Body of pancreas (tissue), 2 donors: ENCODE data around the gene CRK.

GRCh38 chr17:214647-215357, 33.4 kb upstream of the DOC2B start:
- PRO-cap, result no peak
- RAMPAGE, long total RNA, 2 experiments, result no peak in any of the 2 experiments

GRCh38 chr17:733286-733661, 878 bp downstream of the TLCD3A start:
- PRO-cap, result no peak
- RAMPAGE, long total RNA, 2 experiments, result no peak in any of the 2 experiments

DNA sequence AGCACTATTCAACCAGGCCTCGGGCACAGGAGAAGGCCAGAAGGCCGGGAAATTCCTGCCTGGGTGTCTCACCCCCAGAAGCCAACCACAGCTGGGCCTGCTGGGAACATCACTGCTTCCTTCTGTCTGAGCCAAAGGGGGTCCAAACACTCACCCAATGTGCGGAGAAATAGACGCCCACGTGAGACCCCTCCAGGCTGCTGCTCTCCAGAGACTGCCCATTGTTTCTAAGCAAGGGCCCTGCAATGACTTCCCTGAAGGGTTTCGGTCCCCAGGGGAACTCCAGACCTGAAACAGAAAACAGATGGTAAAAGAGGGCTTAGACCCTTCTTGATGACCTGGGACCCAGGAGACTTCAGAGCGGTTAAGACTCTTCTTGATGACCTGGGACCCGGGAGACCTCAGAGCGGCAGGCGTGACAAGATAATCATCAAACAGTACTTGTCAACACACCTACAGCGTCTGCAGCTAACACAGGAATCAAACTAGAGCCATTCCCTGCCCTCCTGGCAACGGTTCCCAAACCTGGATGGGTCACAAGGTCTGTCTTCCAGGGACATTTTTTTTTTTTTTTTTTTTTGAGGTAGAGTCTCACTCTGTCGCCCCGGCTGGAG, 41.4 kb downstream of the MRM3 start:
- PRO-cap, result no peak
- RAMPAGE, long total RNA, 2 experiments, result no peak in any of the 2 experiments

DNA sequence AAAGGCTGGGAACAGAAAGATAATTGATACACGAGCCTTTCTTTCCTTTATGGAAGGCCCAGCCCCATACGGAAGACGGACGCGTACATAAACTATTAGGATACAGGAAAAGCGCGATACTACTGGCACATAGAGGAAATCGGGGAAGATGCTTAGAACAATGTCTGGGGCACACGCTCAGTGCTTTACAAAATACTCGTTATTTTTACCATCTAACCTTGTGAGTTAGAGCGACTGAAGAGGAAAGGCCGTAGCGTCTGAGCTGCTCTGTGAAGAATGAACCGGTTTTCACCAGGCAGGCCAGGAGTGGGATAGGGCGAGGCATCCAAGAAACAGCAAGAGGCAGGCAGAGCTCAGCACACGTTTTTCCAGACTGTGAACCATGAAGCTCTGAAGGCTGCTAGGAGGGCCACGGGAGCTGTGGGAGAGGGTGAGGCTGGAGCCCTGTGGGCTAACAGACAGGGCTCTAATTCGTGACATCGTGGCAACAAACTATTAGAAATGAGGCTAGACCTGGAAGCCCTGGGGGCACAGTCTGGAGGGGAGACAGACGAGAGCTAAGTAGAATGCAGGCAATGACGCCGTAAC, 95.5 kb downstream of the MRM3 start:
- PRO-cap, result no peak
- RAMPAGE, long total RNA, 2 experiments, result no peak in any of the 2 experiments

DNA sequence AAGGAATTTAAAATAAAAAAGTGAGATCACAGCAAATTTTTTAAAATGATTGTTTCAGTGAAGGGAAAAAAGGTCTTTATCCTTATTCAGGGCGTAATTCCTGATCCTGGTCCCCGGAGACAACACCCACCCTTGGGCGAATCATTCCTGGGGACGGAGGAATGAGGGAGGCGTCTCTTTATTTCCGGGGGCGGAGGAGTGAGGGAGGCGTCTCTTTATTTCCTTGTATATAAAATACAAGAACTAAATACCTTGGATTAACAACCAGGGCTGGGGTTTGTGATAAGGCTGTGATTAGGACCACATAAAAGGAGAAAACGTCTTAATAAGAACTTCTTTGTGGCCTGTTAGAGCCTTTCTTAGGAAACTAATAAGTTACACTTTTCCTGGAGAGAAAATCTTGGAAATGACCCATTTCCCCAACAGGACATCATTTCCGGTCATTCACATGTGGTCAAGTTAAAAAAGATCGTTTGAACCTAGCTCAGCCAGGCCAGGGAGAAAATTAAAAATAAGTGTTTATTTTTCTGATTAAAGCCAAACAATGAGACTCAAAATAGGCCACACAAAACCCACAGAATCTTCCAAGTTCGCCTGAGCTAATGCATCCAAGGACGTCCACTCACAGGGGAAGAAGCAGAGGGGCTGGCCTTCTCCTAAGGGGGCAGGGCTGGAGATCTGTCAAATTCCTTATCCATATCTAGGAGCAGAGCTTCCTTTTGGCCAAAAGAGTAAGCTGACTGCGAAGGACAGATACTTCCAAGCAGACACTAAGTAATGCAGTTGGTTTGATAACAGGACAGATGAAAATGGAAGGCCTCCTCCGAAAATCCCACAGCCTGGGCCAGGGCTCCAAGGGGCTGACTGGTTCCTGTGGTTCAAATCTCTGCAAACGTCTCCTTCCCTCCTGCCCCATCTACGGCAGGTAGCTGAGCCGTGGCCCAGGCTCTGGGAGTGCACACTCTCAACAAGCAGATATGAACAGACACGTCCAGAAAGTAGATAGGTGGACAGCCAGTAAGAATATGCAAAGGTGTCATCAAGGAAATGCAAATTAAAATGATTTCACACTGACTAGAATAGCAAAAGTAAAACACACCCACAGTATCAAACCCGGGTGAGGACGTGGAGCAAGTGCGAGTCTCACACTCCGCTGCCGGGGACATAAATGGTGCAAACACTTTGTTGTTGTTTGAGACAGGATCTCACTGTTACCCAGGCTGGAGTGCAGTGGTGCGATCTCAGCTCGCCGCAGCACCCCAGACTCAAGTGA, 98.4 kb downstream of the MRM3 start:
- PRO-cap, result unidirectional peak, plus-strand start at position 726 of the sequence
- RAMPAGE, long total RNA, 2 experiments, result no peak in any of the 2 experiments

DNA sequence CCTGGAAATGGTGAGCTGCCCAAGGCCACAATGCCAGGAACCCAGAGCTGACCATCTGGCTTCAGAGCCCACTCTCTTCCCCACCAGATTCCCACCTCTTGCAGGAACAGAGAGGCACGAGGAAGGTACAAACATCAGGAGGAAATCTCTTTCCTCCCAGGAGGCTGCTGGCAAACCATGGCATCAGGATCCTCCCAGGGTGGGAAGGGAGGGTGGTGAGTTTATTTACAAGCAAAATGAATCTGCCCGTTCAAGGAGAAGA, 79.3 kb downstream of the NXN start:
- PRO-cap, result no peak
- RAMPAGE, long total RNA, 2 experiments, result no peak in any of the 2 experiments

DNA sequence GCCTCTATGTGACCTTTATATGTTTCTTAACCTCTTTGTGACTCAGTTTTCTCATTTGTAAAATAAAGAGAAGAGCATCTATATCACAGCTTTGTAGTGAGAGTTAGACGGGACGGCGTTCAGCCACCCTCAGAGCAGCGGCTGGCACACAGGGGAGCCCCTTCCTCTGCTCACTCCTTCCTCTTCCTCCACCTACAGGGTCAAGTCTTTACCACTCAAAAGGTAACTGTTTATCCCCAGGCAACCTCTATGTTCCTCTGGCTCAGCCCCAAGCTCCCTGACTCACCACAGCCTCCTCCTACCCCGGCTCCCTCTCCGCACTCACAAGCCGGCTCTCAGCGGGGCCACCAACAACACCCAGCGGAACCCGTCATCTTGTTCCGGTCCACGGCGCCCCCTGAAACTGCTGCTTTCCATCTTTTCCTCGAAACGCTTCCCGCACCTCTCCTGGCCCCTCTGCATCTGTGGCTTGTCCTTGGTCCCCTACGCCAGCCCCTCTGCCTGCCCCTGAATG, 58.5 kb downstream of the NXN start:
- PRO-cap, result no peak
- RAMPAGE, long total RNA, 2 experiments, result no peak in any of the 2 experiments

DNA sequence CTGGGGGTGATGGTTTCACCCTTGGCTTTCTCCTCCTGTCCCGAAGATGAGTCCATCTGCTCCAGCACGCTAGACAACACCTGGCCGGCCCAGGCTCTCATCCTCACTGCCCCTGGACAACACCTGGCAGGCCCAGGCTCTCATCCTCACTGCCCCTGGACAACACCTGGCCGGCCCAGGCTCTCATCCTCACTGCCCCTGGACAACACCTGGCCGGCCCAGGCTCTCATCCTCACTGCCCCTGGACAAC, 58.1 kb downstream of the NXN start:
- PRO-cap, result no peak
- RAMPAGE, long total RNA, 2 experiments, result no peak in any of the 2 experiments

DNA sequence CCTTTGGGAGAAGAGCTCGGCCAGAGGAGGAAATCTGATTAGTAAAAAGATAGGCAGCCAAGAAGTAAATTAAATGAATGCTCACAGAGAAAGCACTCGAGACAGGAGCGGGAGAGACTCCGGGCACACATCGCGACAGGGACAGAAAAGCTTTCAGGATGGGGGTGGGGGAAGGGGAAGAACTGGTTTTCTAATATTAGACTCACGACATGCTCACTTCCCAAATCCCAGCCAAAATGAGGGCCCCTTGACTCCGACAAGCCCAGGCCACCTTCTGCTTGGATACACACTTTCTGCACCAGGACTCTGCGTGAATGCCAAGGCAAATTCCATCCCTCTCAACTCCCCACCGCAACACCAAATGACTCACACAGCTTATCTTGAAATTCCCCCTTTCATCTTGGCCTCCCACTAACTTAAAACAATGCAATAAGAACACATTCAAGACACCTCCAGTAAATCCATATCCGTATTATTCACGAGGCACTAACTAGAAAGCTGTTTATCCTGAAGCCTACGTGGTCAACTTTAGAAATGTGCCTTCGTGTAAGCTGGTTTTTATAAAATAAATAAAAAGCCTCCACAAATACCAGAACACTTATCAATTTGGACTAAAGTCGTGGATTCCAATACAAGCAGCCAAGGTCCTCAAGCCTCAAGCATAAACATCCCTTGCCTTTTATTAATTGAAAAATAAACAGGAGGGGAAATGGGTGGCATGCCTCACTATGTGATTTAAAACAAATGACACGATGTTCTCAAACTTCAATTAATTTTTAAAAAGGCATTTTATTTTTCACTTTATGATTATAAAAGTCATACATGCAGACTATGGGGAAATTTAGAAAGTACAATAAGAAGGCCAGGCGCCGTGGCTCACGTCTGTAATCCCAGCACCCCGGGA, 46.1 kb downstream of the NXN start:
- PRO-cap, result no peak
- RAMPAGE, long total RNA, 2 experiments, result no peak in any of the 2 experiments

DNA sequence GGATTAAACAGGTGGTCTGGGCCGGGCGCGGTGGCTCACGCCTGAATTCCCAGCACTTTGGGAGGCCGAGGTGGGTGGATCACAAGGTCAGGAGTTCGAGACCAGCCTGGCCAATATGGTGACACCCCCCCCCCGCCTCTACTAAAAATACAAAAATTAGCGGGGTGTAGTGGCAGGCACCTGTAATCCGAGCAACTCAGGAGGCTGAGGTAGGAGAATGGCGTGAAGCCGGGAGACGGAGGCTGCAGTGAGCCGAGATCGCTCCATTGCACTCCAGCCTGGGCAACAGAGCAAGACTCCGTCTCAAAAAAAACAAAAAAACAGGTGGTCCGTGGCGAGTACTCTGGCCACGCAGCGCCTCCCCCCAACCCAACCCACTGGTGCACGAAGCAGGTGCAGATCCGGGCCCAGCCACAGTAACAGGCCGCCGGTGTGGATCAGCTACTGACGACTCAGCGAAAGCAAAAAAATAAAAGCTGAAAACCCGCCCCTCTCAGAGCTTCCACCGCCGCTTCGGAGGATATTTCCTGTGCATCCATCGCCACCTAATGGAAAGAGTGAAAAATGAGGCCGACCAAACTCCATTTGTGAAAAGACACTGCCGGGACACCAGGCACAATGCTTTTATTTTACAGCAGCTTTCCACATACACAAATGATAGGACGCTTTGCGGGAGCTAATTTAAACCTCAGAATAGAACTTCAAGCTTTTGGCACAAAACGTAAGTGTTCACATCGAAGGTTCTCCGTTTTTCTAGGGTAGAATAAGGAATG, 1.3 kb upstream of the NXN start:
- PRO-cap, result unidirectional peak, minus-strand start at position 454 of the sequence
- RAMPAGE, long total RNA, 2 experiments, result no peak in any of the 2 experiments

DNA sequence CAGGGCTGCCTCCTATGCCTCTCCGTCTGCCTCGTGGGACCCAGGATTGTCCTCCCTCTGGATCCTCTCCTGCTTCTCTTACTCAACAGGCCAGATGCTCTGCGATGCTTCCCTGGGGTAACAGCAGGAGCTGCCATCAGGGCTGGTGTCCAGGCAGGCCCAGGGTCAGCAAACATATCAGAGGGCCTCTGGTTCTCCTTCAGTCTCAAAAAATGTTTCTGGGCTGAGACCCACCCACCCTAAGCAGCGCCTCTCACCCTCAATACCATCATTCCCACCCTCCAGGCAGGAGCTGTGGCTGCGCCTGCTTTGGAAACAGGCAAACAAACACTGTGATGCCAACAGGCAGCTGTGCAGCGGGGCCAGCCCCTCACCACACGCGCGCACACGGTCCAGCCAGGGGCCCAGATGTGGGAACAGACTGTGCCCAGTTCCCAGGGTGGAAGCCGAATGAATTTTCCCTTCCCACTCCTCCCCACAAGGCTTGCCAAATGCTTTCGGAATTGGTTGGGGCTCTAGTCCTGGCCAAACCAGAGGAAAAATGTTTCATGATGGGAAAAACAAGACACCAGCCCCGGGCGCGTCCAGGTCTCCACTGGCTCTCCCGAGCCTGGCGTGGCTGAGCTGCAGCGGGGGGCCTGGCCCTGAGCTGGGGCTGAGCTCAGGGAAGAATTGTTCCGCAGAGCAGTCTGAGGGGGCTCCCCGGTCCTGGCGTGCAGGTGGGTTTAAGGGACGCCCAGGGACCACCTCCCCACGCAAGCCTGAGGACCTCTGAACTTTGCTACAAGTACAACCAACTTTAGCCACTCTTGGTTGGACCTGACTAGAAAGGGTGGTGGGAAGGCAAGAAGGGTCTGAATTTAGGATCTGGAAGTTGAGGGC, 11.4 kb downstream of the TIMM22 start:
- PRO-cap, result no peak
- RAMPAGE, long total RNA, 2 experiments, result no peak in any of the 2 experiments

- PRO-cap, result no peak
- RAMPAGE, long total RNA, 2 experiments, result start-site peak on the minus strand in 1 of 2 experiments, at chr17:1031626-1031841 at its widest, 11 reads per replicate
These were observed 34.7 kb downstream of the TIMM22 start for GRCh38 chr17:1031566-1032171.

- PRO-cap, result no peak
- RAMPAGE, long total RNA, 2 experiments, result no peak in any of the 2 experiments
These were observed 75.6 kb downstream of the ABR start for GRCh38 chr17:1103883-1104785.

- PRO-cap, result no peak
- RAMPAGE, long total RNA, 2 experiments, result no peak in any of the 2 experiments
These were observed 69.7 kb downstream of the ABR start for GRCh38 chr17:1109996-1110521.

GRCh38 chr17:1125082-1125972, 54.5 kb downstream of the ABR start:
- PRO-cap, result no peak
- RAMPAGE, long total RNA, 2 experiments, result no peak in any of the 2 experiments

DNA sequence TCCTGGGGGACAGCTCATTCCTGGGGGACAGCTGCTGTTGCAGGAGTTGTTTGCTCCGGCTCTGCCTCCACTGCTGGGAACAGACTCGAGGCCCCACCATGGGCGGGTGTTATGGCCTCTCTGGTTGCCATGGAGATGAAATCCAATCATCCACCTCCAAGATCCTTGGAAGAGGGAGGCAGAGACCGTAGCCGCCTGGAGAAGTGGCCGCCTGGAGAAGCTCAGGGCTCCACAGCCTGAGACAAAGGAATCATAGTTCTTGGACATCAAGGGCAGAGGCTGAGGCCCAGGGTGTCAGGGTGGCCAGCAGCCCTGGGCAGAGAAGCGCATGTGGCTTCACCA, 36.3 kb downstream of the ABR start:
- PRO-cap, result no peak
- RAMPAGE, long total RNA, 2 experiments, result no peak in any of the 2 experiments

DNA sequence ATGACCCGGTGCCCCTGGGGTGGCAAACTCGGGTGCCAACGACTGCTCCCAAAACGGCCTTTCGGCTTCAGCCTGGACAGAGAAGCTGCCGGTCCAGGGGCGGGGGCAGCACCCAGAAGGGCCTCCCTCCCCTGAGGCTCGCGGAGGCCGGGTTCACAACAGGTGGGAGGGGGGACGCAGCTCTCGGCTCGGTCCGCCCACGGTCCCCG, 684 bp downstream of the ABR start:
- PRO-cap, result no peak
- RAMPAGE, long total RNA, 2 experiments, result no peak in any of the 2 experiments

DNA sequence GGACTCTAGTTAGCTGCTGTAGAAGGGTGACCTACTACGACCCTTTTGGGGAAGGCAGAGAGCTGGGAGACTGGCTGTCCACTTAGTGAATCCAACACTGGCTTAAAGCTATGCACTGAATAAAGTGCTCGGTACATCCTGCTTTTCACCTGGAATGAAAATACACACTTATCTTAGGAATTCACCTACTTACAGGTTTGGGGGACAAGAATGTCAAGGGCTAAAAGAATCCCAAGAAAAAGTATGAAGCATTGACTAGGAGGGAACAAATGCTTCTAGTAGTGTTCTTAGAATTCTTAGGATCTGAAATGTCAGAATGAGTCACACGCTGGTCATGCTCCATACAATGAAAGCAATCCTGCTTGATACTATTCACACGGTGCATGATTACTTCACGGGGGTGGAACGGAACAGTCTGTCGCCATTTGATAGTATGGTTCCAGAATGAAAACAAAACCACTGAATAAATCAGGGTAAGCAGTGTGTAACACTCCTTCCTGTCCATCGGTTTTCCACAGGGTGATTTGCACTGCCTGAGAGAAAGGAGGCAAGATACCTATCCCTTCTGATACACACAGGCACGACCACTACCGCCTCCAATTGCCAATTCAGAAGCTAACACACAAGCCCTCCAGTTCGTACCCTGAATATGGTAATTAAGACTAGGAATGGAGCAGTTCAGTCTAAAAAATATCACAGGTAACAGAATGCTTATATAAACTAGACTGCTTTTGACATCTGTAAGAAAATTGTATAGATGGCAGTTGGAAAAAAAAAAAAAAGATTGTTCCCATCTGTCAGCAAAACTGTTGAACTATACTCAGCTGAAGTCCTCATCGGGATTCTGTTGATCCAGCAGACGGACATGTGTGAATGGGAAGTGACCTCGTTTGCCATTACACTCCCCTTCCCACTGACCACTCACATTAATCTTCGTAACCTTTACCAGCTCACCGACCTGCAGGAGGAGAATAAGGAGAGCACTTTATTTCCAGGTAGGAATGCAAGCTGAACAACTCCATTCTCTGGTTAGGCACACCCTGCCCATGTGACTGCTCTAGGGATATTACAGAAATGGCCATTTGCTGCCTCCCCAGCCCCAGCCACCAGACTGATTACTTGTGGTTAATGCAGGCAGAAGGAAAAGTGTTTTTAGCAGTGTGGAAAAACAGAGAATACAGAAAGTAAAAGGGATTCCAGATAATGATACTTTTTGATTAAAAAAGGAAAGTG, 23.1 kb upstream of the YWHAE start:
- PRO-cap, result no peak
- RAMPAGE, long total RNA, 2 experiments, result start-site peak on the minus strand in 1 of 2 experiments, centred at position 550 of the sequence, 6 reads per replicate

DNA sequence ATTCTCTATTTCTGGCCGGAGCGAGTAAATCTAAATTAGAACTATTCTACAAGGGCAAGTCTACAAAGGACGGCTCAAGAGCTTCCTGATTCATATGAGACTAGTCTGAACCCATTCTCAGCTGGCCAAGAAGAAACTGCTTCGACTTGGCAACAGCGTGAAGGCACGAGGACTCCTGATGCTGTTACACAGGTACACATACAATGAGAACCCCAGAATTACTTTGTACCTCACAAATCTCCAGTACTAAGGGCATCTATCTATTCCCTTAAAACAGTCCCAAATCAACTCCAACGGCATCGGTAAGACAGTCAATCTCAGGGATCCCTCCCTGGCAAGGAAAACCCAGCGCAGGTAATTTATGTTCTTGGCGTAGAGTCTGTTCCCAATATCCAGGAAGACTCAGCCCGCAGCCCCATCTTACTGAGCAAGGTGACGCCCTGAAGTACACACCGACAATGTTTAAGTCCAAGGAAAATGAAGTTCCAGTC, 1.4 kb downstream of the CRK start:
- PRO-cap, result no peak
- RAMPAGE, long total RNA, 2 experiments, result no peak in any of the 2 experiments

GRCh38 chr17:1455795-1456369, at the start of gene CRK:
Gene CRK, minus strand, starts transcription at chr17:1456232.
- PRO-cap, result bidirectional peak, plus-strand start at chr17:1455999, minus-strand start at chr17:1455962; bidirectional peak, plus-strand start at chr17:1456458, minus-strand start at chr17:1456267
- RAMPAGE, long total RNA, 2 experiments, result start-site peak on the minus strand in 1 of 2 experiments, at chr17:1455974-1456068 at its widest, 9 reads per replicate